Mesangial cell (primary cell): ENCODE results near the genes ZNF714, ZNF429, ZNF729, ZNF724, ZNF675, ZNF681 and UQCRFS1.

GRCh38 chr19:20808695-20809272 lies 32.7 kb downstream of the ZNF66 start:
- RAMPAGE, long total RNA: no peak

DNA sequence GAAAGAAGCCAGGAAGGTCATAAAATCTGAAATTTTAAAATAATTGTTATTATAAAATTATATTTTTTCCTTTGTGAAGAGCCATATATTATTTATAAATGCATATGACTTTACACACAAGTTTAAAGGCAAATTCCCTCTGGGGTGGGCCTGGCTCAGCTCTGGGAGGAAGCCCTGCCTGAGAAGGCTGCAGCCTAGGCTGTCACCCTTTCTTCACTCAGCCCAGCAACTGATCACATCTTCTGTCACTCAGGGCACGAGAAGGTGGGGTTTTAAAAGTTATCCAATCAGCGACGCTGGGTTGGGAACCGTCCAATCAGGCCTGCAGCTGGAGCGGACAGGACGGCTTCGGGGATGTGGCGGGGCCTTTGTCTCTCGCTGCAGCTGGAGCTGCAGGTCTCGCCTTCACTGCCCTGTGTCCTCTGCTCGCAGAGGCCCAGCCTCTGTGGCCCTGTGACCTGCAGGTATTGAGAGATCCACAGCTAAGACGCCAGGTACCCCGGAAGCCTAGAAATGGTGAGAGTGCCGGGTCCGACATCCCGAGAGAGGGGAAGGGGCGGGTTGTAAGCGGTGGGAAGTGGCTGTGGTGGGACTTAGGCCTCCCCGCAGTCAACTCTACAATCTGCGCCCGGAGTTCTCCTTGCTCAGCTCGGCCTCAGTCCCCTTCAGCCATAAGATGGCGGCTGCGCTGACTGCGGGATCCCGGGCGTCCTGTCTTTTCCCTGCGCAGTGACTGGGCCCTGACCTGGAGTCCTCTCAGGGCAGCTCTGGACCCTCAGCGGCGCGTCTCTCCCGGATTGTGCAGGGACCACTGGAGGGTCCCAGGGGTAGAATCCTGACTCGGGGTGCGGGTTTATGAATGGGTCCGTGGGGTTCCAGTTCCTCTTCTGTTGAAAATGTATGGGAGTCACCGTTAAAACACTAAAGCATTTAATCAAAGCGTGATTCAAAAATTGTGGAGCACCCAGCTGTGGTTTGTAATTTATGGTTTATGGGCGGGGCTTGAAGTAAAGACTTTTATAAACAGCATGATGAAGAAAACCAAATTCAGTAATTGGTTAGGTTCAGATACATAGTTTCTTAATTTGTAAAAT lies at the start of gene ZNF714:
ZNF714 (plus strand) TSS at position 371 of the 1,094 bp plus-strand sequence.
- RAMPAGE, long total RNA: start-site peak on the plus strand centred at position 359 of the sequence, 39 bp wide, 182 reads

GRCh38 chr19:21483492-21484186 lies 21.8 kb upstream of the ZNF429 start:
- RAMPAGE, long total RNA: no peak

DNA sequence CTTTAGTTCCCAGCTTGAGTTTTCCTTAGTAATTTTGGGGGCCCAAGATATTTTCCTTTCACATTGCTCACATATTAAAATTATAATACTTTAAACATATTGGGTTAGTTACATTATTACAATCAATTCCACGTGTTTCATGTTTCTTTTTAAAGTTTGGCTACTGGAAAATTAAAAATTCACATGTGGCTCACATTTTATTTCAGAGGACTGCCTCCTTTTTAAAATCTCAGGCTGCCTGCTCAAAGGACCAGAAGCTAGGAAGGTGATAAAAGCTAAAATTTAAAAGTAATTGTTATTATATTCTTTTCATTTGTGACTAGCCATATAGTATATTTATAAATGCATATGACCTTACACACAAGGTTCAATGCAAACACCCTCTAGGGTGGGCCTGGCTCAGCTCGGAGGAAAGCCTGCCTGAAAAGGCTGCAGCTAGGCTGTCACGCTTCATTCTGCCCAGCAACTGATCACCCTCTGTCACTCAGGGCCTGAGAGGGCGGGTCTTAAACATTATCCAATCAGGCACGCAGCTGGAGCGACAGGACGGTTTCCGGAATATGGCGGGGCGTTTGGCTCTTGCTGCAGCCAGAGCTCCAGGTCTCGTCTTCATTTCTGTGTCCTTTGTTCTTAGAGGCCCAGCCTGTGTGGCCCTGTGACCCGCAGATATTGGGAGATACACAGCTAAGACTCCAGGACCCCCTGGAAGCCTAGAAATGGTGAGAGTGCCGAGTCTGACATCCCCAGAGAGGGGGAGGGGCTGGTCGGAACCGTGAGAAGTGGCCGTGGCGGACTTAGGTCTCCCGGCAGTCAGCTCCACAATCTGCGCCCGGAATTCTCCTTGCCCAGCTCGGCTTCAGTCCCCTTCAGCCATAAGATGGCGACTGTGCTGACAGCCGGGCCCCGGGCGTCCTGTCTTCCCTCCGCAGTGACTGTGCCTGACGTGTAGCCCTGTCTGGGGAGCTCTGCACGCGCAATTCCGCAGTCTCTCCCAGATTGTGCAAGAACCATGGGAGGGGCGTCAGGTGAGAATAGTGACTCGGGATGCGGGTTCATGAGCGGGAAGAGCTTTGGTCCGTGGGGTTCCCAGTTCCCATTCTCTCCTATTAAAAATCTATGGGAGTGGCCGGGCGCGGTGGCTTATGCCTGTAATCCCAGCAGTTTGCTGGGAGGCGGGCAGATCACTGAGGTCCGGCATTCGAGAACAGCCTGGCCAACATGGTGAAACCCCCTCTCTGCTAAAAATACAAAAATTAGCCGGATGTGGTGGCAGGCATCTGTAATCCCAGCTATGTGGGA lies at the start of gene ZNF429:
ZNF429 (plus strand) TSS at position 547 of the 1,299 bp plus-strand sequence.
- RAMPAGE, long total RNA: start-site peak on the plus strand centred at position 547 of the sequence, 6 bp wide, 22 reads

DNA sequence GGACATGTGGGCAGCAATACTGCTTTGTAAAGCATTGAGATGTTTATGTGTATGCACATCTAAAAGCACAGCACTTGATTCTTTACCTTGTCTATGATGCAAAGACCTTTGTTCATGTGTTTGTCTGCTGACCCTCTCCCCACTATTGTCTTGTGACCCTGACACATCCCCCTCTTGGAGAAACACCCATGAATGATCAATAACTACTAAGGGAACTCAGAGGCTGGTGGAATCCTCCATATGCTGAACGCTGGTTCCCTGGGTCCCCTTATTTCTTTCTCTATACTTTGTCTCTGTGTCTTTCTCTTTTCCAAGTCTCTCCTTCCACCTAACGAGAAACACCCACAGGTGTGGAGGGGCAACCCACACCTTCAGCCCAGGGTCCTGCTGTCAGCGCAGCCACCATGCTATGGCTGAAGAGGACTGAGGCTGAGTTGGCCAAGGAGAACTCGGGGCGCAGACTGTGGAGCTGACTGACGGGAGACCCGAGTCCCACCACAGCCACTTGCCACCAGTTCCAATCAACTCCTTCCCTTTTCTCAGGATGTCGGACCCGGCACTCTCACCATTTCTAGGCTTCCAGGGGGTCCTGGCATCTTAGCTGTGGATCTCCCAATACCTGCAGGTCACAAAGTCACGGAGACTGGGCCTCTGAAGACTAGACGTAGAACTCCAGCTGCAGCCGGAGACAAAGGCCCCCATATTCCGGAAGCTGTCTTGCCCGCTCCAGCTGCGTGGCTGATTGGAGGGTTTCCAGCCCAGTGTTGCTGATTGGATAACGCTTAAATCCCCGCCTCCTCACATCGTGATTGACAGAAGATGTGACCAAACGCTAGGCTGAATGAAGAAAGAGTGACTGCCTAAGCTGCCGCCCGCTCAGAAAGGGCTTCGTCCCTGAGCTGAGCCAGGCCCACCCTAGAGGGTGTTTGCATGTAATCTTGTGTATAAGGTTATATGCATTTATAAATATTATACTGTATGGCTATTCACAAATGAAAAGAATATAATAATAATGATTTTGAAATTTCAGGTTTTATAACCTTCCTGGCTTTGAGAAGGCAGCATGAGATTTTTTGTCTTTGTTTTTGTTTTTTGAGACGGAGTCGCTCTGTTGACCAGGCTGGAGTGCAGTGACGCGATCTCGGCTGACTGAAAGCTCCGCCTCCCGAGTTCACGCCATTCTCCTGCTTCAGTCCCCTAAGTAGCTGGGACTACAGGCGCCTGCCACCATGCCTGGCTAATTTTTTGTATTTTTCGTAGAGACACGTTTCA lies 63.6 kb downstream of the ZNF429 start:
- RAMPAGE, long total RNA: no peak

- RAMPAGE, long total RNA: start-site peak on the minus strand at chr19:21587244-21587297, 9 reads
Measured at GRCh38 chr19:21586557-21587381, 81.4 kb downstream of the ZNF429 start.

GRCh38 chr19:22286172-22286493 lies at the start of gene ZNF729:
TSS of gene ZNF729 (plus strand) at chr19:22286441.
- RAMPAGE, long total RNA: no peak

GRCh38 chr19:22421751-22422200 lies 370 bp downstream of the ZNF98 start:
- RAMPAGE, long total RNA: no peak

DNA sequence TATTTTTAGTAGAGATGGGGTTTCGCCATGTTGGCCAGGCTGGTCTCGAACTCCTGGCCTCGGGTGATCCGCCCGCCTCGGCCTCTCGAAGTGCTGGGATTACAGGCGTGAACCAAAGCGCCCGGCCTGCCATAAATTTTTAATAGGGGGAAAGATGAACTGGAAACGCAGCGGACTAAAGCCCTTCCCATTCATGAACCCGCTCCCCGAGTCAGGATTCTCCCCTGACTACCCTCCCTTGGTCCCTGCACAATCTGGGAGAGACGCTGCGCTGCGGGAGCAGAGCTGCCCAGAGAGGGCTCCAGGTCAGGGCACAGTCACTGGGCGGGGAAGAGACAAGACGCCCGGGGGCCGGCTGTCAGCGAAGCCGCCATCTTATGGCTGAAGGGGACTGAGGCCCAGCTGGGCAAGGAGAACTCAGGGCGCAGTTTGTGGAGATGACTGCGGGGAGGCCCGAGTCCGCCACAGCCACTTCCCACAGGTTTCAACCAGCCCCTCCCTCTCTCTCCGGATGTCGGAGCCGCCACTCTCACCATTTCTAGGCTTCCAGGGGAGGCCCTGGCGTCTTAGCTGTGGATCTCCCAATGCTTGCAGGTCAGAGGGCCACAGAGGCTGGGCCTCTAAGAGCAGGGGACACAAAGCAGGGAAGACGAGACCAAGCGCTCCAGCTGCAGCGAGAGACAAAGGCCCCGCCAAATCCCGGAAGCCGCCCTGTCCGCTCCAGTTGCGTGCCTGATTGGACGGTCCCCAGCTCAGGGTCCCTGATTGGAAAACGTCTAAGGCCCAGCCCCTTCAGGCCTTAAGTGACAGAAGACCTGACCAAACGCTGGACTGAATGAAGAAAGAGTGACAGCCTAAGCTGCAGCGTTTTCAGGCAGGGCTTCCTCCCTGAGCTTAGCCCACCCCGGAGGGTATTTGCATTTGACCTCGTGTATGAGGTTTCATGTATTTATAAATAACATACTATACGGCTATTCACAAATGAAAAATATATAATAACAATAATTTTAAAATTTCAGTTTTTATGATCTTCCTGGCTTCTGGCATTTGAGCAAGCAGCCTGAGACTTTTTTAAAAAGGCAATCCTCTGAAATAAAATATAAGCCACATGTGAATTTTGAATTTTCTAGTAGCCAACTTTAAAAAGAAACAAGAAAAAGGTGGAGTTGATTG lies at the start of gene ZNF724:
ZNF724 (minus strand) TSS at position 688 of the 1,173 bp plus-strand sequence.
- RAMPAGE, long total RNA: start-site peak on the minus strand centred at position 642 of the sequence, 82 bp wide, 185 reads

GRCh38 chr19:23415447-23416271 lies 20.4 kb upstream of the ZNF91 start:
- RAMPAGE, long total RNA: start-site peak on the minus strand at chr19:23416043-23416094, 34 reads

DNA sequence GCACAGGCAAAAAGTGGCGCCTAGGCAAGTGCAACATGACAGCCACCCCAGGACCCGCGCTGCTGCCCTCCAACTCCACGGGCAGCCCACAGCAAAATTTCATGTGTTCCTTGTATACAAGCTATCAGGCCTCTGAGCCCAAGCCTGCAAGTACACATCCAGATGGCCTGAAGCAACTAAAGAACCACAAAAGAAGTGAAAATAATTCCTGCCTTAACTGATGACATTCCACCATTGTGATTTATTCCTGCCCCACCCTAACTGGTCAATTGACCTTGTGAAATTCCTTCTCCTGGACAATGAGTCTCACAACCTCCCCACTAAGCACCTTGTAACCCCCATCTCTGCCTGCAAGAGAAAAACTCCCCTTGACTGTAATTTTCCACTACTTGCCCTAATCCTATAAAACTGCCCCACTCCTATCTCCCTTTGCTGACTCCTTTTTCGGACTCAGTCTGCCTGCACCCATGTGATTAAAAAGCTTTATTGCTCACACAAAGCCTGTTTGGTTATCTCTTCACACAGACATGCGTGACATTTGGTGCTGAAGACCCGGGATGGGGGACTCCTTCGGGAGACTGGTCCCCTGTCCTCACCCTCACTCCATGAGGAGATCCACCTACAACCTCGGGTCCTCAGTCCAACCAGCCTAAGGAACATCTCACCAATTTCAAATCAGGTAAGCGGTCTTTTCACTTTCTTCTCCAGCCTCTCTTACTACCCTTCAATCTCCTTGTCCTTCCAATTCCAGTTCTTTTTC lies 137.5 kb downstream of the ZNF675 start:
- RAMPAGE, long total RNA: no peak

DNA sequence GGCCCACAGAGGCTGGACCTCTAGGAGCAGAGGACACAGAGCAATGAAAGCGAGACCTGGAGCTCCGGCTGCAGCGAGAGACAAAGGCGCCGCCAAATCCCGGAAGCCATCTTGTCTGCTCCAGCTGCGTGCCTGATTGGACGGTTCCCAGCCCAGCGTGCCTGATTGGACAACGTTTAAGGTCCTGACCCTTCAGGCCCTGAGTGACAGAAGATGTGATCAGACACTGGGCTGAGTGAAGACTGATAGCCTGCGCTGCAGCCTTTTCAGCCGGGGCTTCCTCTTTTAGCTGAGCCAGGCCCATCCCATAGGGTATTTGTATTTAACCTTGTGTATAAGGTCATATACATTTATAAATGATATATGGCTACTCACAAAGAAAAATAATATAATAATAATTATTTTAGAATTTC lies at the start of gene ZNF675:
ZNF675 (minus strand) TSS at position 117 of the 413 bp plus-strand sequence.
- RAMPAGE, long total RNA: start-site peak on the minus strand centred at position 92 of the sequence, 20 bp wide, 55 reads

DNA sequence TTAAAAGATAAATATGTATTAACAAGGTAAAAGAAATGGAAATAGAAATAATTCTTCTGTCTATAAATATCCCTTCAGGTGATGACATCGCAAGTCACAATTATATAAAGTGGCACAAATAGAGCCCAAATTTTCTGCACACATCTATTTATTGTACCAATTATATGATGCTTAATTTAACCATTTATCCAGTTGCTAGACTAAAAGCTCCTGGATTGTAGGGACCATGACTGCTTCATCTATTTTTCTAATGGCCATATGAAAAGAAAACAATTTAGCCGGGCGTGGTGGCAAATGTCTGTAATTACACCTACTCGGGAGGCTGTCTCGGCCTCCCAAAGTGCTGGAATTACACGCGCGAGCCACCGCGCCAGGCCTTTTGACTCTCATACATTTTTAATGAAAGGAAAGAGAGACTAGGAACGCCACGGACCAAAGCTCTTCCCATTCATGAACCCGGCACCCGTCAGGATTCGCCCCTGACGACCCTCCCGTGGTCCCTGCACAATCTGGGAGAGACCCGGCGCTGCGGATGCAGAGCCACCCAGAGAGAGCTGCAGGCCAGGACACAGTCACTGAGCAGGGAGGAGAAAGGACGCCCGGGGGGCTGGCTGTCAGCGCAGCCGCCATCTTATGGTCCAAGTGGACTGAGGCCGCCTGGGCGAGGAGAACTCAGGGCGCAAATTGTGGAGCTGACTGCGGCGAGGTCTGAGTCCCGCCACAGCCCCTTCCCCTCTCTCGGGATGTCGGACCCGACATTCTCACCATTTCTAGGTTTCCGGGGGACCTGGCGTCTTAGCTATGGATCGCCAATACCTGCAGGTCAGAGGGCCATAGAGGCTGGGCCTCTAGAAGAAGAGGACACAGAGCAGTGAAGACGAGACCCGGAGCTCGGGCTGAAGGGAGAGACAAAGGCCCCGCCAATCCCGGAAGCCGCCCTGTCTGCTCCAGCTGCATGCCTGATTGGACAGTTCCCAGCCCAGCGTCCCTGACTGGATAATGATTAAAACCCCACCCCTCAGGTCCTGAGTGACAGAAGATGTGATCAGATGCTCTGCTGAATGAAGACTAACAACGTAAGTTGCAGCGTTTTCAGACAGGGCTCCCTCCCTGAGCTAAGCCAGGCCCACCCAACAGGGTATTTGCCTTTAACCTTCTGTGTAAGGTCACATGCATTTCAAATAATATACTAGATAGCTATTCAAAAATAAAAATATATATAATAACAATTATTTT lies at the start of gene ZNF681:
ZNF681 (minus strand) TSS at position 910 of the 1,236 bp plus-strand sequence.
- RAMPAGE, long total RNA: start-site peak on the minus strand centred at position 892 of the sequence, 38 bp wide, 36 reads

- RAMPAGE, long total RNA: no peak
Measured at GRCh38 chr19:23799239-23799801, 36.5 kb downstream of the RPSA2 start.

- RAMPAGE, long total RNA: no peak
Measured at GRCh38 chr19:23882443-23883081, 32.1 kb upstream of the ZNF726 start.

- RAMPAGE, long total RNA: no peak
Measured at GRCh38 chr19:24018653-24019264, 68.2 kb upstream of the ZNF254 start.

DNA sequence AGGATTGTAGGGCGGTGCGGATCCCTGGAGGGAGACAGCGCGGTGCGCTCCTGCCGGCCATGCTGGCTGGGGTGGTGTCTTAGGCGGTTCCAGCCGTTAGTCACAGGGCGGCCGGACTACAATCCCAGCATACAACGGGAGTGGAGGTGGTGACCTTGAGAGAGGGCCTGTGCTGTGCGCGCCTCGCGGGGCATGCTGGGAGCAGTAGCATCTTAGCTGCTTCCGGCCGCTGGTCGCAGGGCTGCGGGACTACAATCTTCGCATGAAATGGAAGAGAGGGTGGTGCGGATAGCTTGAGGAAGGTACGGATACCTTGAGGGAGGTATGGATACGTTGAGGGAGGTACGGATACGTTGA lies 1419.2 kb downstream of the UQCRFS1 start:
- RAMPAGE, long total RNA: no peak

DNA sequence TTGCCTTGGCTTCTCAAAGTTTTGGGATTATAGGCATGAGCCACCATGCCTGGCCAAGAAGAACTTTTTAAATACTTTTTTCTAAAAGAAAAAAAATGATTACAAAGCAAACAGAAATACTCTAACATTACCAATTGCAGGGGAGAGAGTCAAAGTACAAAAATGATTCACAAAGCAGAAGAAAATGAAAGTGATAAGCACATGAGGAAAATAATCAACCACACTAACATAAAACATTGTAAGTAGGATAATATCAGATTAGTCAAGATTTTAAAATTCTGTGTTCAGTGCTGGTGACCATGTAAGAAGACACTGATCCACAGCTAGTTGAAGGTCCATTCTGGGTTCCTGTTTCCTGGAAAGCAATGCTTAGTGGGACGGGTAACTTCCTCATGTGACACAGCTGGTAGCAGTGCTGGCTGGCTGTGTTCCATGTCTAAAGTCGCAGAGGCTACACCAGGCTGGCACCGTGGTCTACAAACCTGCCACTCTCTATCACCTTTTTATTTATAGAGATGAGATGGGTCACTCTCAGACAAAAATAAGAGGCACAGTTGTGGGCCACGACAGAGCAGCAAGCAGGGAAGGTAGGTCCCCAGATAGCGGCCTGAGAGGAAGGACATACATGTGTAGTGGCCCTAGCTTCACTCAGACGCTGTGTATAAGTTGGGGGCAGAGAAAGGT lies 731.9 kb downstream of the UQCRFS1 start:
- RAMPAGE, long total RNA: no peak

DNA sequence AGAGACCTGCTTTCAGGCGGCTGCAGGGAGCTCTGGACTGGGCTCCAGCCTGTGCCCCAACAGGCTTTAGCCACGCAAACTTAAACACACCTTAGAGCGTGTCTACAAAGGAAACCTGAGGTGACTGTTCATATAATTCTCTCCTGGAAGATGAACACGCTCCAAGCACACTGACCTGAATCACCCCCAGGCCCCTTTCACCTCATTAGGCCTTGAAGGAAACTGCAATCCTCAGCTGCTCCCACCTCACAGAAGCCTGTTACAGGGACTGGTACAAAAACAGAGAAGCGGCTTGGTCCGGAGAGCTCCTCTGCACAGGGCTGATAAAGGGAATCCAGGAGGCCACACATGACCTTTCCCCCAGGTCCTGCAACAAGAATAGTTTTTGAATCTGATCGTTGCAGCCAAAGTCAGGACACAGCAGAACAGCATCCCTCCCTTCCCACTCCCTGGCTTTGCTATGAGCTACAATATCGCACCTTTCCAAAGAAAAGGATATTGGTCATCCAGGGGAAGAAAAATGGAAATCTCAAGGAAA lies 666.8 kb downstream of the UQCRFS1 start:
- RAMPAGE, long total RNA: no peak

DNA sequence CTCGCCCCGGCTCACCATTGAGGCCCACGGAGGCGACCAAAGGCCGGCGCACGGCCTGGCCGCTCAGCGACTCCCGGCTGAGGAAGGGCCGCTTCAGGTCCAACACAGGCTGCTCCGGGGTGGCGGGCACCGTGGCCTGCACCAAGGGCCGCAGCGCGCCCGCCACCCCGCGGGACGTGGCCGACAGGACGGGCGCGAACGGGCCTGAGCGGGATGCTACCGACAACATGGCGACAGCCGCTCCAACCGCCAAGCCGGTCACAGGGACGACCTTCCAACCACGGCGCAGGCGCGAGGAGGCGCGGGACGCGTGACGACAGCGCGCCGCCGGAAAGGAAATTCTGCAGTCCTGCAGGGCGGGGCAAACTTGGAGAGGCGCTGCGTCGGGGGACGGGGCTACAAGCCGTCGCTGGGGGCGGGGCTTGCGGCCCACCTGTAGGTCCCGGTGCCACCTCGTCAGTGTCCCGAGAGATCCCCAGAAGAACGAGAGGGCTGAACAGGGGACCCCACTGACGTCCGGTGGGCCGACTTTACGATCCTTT lies at the start of gene UQCRFS1:
UQCRFS1 (minus strand) TSS at position 262 of the 542 bp plus-strand sequence.
- RAMPAGE, long total RNA: no peak